Measurements from ENCODE around the gene DUX4.

- PRO-cap, result no peak
Measured at GRCh38 chr4:188680055-188680532, 540.9 kb downstream of the TRIML1 start.

DNA sequence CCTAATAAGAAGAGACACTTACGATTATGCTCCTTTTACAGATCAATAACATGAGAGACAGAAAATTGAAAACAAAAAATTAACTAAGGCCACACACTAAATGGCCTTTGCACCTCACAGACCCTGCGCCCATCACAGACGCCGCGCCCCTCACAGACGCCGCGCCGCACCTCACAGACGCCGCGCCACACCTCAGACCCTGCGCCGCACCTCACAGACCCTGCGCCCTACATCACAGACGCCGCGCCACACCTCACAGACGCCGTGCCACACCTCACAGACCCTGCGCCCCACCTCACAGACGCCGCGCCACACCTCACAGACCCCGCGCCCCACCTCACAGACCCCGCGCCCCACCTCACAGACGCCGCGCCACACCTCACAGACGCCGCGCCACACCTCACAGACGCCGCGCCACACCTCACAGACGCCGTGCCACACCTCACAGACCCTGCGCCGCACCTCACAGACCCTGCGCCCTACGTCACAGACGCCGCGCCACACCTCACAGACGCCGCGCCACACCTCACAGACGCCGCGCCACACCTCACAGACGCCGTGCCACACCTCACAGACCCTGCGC lies 657.3 kb downstream of the TRIML1 start:
- PRO-cap, result no peak

- PRO-cap, result no peak
Measured at GRCh38 chr4:189021780-189022149, 882.5 kb downstream of the TRIML1 start.

DNA sequence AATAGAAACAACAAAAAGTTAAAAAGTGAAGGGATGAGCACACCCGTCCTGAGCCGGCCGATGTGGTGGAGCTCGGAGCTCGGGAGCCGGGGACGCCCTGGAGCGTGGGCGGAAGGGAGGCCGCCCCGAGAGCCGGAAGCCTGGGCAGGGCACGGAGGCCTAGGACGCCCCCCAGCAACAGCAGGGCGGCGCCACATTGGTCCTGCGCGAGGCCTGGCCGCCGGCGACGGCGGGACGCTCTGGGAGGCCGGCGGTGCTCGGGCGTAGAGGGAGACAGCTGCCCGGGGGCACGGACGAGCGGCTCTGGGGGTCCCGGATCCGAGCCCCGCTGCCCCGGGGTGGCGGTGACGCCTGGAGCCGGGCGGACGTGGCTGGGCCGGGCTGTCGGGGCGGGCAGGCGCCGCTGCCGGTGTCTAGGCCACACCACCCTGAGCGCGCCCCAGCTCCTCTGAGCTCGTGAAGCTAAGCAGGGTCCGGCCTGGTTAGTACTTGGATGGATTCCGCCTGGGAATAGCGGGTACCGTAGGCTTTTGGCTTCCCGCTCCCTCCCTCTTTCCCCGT lies 12.2 kb downstream of the FRG2 start:
- PRO-cap, result no peak

DNA sequence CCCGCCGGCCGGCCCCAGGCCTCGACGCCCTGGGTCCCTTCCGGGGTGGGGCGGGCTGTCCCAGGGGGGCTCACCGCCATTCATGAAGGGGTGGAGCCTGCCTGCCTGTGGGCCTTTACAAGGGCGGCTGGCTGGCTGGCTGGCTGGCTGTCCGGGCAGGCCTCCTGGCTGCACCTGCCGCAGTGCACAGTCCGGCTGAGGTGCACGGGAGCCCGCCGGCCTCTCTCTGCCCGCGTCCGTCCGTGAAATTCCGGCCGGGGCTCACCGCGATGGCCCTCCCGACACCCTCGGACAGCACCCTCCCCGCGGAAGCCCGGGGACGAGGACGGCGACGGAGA lies at the start of gene DUX4:
DUX4 (plus strand) TSS at position 270 of the 338 bp plus-strand sequence.
- PRO-cap, result no peak